ENCODE results near the gene FBXO31.

DNA sequence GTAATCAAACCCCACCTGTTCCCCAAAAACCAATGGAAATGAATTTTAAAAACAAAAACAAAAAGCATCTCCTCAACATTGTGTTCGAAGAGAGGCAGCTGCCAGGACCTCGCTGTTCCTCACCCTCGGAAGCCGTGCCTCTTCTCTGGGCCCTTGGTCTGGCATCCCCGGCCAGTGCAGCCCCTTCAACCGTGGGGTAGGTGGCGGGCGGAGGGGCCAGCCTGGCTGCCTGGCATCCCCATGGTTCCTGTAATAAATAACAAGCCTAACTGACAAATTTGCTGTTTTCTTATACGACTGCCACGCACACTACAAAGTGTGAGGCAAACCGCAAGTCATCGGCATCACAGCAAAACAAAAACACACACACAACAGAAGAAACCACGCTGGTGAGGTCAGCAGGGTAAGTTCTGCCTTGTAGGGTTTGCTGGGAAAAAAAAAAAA, 162.5 kb downstream of the FOXL1 start:
- RRBS = no CpG with 5 or more reads among the region's 13 CpGs

GRCh38 chr16:86844580-86845147, 266.3 kb downstream of the FOXL1 start:
- RRBS = no CpG with 5 or more reads among the region's 21 CpGs

GRCh38 chr16:86865811-86866706, 287.7 kb downstream of the FOXL1 start:
- RRBS = 59% methylated on average over 5 of the region's 24 CpGs

- RRBS = no CpG with 5 or more reads among the region's 30 CpGs
These were observed 291.2 kb downstream of the FOXL1 start for GRCh38 chr16:86869444-86870064.

DNA sequence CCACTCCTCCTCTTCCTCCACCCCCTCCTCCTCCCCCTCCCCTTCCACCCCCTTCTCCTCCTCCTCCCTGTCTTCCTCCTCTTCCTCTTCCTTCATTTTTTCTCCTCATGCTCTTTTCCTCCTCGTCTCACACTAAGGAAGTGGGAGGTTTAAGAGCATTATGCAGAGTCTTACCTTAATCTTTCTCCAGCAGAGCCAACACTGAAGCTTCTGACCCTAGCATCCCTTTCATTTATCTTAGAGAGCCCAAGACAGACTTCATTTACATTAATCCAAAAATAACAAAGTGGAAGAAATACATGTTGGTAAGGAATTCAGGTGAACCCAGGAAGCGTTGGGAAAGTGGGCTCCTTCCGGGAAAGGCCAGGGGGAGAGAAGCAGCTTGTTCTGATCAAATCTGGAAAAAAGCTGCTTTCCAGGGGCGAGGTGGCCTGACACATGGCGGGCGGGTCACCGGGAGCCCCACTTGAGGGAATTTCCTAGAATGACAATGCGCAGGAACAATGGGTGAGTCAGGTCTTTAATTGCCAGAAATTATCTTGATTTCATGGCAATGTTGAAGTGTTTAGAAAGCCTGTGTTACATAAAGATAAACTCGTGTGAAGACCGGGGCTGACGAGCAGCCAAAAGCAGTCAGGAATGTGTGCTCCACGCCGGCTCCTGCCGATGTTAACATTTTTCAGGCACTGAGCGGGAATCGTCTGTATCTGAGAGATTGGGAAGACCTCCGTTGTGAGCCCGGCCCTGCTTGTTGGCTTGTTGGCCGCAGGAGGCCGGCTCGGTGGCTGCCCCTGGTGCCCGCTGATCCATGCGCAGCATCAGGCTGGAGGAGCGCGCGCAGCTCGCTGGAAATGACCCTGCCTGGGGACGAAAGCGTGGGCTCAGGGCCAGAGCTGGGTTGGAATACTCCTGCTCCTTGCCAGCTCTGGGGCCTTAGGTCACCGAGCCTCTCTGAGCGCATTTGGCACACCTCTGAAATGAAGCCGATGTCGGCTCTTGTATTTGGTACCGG, 353.0 kb downstream of the FOXL1 start:
- RRBS = 2% methylated on average over 12 of the region's 34 CpGs

GRCh38 chr16:87064398-87065146, 252.6 kb downstream of the C16orf95 start:
- RRBS = no CpG with 5 or more reads among the region's 16 CpGs

DNA sequence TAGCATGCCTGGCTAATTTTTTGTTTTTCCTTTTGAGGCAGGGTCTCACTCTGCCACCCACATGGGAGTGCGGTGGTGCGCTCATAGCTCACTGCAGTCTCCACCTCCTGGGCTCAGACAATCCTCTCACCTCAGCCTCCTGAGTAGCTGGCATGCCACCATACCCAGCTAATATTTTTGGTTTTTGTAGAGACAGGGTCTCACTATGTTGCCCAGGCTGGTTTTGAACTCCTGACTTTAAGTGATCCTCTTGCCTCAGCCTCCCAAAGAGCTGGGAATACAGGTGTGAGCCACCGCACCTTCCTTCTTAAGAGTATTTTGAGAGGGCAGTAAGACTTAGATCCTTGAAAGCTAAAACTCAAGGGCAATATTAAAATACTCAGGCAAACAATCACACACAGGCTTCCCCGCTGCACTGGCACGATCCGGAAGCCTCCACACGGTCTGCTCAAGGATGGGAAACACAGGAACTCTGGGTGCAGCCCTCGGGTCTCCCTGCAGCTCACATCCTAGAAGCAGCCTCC, 24.9 kb upstream of the C16orf95 start:
- RRBS = no CpG with 5 or more reads among the region's 8 CpGs

DNA sequence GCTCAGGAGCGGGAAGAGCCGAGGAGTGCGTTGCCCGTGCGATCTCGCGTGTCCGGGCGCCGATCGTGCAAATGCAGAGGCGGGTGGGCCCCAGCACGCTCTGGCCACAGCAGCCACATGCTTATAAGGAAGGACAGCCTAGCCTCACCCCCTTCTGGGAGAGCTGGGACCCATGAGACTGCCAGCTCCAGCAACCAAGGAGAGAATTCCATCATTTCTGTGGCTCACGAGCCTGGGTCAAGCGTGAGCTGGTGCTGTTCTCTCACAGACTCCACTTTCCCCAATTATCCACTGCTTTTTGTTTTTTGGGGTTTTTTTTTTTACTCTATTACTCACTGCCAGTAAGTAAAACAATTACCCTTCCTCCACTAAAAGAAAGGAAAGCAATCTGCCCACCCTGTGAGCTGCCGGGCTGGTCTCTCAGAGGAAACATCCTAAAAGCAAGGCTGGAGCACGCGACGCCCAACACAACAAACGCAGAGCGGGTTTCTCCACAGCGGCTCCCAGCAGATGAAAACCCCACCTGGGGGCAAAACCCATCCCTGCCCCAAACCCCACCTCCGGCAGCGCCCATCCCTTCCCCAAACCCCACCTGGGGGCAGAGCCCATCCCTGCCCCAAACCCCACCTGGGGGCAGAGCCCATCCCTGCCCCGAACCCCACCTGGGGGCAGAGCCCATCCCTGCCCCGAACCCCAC, 27.3 kb upstream of the C16orf95 start:
- RRBS = 82% methylated on average over 8 of the region's 26 CpGs

GRCh38 chr16:87345028-87345828, 28.0 kb upstream of the C16orf95 start:
- RRBS = 62% methylated on average over 4 of the region's 18 CpGs

- RRBS = no CpG with 5 or more reads among the region's 129 CpGs
These were observed at the start of gene FBXO31 for GRCh38 chr16:87383649-87384708. TSS of gene FBXO31 (minus strand) at chr16:87383776.

DNA sequence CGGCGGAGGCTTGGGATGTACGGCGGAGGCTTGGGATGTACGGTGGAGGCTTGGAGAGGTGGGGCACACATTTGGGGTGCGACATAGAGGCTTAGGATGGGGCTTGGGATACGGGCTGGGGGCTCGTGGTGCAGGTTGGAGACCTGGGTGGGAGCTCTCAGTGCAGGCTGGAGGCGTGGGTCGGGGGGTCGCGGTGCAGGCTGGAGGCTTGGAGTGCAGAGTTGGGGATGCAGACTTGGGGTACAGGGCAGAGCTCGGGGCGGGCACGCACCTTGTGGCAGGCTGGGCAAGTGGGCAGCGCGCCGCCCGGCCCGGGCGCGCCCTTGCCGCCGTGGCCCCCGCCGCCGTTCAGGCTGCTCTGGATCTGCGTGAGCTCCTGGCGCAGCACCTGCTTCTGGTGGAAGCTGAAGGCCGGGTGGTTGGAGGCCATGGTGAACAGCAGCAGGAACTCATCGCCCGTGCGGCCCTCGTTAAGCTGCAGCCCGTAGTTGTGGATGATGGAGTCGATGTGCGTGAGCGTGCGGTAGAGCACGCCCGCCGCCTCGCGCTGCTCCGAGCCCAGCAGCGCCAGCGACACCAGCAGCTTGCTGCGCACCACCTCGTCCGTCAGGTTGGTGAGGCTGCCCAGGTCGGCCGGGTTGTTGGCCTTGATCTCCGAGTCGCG, 1.3 kb downstream of the ZCCHC14 start:
- RRBS = 1% methylated on average over 10 of the region's 55 CpGs

GRCh38 chr16:87528625-87529430, 36.0 kb upstream of the ZCCHC14 start:
- RRBS = no CpG with 5 or more reads among the region's 9 CpGs

DNA sequence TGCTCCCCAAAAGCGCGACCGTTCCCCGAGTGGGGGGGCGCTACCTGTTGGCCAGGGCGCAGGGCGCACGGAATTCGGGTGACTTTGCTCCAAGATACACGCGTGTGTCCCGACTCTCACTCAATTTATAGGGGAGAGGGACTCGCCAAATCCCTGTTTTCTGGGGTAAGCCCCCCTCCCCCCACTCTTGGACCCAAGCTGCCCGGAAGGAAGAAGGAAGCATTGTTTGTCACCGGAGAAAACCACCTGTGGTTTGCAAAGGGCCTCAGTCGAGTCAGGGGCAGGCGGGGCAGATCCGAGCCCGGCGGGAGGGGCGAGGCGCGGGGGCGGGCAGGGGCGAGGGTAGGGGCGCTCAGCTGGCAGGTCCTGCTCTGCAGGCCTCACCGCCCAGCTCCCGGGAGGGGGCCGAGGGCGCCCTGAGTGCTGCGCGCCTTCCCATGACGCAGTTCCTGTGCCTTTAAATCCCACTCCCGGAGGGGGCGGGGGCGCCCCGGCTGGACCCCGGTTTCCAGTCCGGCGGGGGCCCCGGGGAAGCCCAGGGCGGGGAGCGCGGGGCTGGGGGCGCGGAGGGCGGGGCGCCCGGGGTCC, 448 bp upstream of the JPH3 start:
- RRBS = 1% methylated on average over 27 of the region's 49 CpGs

DNA sequence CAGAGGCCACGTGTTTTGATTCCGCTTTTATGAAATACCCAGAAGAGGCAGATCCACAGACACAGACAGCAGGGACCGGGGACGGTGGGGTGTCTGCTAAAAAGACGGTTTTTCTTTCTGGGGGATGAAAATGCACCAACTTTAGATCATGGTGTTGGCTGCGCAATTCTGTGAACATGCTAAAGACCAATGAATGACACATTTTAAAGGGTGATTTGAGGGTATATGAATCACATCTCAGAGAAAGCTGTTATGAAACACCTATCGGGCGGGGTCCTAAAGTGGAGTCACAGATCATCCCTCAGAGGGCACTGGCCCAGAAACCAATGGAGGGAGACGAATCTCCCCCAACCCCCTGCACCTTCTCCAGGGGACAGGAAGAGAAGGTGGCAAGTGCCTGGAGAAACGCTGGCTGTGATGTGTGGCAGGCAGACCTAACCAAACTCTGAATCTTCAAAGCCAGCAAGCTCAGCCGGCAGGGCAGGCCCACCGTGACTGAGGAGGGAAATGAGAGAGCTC, 26.0 kb downstream of the KLHDC4 start:
- RRBS = 78% methylated on average over 2 of the region's 12 CpGs

DNA sequence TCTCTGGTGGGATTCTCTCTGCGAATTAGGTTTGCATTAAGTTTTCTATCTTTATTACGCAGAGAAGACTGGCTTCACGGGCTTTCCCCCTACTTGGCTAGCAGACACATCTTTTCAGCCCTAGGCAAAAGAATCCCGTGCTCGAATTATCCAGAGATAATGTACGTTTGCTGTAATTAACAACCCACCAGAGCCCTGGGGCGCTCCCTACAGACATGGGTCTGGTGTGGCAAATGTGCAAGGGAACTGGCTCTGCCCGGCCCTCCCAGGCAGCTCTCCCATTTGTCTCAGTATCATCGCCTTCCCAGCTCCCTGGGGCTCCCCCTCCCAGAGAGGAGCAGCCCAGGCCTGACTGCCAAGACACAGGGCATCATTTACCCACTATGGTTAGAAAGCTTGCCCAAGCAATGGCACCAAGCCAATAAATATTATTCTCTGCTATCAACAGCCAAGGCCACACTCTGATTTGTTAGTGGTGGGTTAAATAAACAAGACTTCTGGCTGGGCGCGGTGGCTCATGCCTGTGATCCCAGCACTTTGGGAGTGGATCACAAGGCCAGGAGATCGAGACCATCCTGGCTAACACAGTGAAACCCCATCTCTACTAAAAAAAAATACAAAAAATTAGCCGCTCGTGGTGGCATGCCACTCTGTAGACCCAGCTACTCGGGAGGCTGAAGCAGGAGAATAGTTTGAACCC, 24.8 kb upstream of the KLHDC4 start:
- RRBS = no CpG with 5 or more reads among the region's 15 CpGs

- RRBS = 91% methylated on average over 11 of the region's 22 CpGs
These were observed 25.5 kb upstream of the KLHDC4 start for GRCh38 chr16:87791176-87791706.

DNA sequence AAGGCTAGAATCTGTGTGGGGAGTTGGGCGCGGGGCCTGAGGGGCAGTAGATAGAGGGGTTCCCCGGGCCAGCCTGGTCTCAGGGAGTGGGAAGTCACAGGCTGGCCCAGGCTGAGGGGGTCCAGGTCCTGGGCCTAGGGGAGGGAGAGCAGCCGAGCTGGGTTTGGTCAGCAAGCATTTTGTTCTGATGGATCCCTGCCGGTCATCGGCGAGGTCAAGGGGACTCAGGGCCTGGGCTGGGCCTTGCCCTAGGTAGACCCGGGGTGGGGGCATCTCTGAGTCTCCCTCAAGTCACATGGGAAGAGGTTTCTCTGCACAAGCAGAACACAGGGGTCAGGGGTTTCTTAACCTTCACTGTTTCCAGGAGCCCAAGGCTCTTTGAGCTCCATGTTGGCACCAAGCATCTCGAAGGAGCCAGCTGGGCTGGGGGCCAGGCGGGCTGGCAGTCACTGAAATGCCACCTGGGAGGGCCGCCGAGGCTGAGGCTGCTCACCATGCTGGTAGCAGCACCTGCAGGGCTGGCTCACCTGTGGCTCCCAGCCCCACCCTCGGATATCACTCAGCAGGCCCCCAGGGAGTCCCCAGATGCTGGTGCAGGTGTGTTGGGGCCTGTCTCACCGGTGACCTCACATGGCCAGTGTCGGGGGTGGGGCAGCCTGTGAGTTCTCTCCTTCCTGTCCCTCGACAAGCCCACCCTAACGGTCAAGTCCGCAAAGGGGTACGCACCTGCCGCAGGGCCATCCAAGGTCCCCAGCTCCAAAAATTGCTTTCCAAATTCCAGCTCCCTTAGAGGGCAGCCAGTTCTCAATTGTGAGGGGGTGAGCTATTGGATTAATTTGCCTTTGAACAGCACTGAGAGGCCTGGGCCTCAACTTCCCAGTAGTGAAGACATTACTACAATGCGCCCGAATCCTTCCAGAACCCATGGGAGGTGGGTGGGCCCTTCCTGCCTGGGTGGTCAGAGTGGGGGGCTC, 40.9 kb downstream of the SLC7A5 start:
- RRBS = 74% methylated on average over 4 of the region's 22 CpGs

DNA sequence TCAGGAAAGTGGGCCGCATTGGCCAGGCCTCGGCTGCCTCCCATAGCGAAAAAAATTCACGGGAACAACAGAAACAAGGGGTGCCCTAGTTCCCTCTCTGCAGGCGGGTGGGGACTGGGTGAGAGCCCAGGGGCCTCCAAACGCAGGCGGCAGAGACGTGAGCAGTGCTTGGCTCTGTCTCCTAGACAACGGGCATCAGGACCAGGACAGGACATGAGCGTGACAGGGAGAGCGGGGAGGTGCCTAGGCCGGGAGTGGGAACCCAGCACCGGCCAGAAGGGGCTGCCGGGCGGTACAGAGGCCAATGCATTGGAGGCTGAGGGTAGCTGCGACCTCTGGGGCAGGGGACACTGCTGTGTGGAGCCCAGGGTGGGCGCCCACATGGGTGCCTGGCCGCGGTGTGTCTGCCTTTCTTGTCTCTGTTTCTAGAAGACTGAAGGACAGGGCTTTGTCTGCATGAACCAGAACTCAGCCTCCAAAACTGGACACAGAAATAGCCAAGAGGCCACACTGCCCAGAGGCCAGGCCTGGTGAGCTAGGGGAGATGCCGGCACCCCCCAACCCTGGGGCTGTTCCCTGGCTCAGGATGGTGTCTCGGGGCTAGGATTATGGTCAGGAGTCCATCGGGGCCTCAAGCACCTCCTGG, 37.5 kb downstream of the SLC7A5 start:
- RRBS = no CpG with 5 or more reads among the region's 22 CpGs

GRCh38 chr16:87841472-87842356, 27.6 kb downstream of the SLC7A5 start:
- RRBS = 89% methylated on average over 5 of the region's 24 CpGs

- RRBS = 76% methylated on average over 10 of the region's 35 CpGs
These were observed 17.8 kb downstream of the SLC7A5 start for GRCh38 chr16:87851243-87852104.

All from aortic smooth muscle cell (primary cell).